REH cell (cell line): ENCODE measurements around the genes TMEM14B and GCM2.

DNA sequence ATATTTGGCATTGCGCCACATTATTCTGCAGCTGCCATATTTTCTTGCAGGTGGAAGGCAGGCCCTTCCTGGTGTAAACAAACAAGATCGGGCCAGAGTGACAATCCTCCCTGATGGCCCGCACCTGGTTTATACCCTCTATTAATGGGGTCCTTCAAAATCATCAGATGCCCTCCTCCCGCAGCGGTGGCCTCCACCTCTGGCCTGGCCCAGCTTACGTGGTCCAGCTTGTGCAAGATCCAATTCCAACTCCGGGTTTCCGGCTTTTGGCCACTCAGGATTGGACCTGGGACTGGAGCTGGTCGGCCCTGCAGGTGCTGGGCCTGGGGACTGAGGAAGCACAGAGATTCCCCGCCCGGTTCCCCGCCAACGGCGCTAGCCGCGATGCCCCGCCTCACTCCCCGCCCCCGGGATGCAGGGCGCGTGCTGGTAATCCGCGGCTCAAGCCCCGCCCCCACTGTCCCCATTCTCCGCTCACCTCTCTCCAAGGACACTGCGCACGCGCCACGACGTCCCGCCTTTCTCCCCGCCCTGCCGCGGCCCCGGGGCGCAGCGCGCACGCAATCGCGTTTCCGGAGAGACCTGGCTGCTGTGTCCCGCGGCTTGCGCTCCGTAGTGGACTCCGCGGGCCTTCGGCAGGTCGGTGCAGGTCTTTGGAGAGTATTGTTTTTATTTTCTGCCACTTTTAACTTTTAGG lies at the start of gene TMEM14B:
TSS of gene TMEM14B (plus strand) at position 563 of the 697 bp plus-strand sequence.
- PRO-cap: bidirectional peak, plus-strand start at position 563 of the sequence, minus-strand start at position 342 of the sequence

GRCh38 chr6:10881866-10882194 lies at the start of gene GCM2:
Gene GCM2 (minus strand): TSS chr6:10882041.
- PRO-cap: no peak

DNA sequence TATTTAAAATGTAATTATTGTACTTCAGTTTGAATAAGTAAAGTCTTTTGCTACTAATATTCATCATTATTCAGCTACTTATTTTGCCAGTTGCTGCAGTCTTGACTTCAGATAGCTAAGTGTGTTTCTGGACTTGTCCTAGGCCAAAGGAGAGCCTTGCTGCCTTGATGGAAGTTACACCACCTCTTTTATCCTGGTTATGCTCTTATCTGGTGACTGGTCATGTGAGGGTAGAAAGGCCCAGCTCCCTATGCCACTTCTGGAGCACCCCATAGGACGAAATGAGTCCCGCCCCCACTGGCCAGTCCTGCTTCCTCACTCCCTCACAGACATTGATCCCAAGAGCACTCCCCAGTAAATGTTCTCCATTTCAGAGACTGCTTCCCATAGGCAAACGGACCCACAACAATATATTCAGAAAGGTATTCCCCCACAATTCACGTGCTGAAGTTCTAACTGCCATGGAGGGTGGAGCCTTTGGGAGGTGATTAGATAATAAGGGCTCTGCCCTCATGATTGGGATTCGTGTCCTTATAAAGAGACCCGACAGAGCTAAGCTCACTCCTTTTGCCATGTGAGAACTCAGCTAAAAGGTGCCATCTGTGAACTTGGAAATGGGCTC lies 21.4 kb upstream of the ELOVL2 start:
- PRO-cap: no peak

DNA sequence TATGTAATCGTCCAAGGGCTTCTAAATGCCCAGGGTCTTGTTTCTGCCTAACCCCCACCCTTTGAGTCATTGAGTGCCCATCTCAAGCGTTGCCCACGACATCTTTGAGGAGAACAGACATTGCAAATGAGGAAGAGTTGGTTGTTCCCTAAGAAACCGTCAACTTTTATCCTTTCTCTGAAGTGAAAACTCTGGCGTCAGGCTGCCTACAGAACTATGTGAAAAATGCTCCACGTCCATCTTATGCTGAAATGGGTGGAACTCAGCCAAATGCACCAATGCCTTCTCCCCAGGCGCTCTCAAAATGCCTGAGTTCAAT lies 37.6 kb downstream of the NEDD9 start:
- PRO-cap: no peak

GRCh38 chr6:11202474-11203770 lies 29.5 kb downstream of the NEDD9 start:
- PRO-cap: no peak

DNA sequence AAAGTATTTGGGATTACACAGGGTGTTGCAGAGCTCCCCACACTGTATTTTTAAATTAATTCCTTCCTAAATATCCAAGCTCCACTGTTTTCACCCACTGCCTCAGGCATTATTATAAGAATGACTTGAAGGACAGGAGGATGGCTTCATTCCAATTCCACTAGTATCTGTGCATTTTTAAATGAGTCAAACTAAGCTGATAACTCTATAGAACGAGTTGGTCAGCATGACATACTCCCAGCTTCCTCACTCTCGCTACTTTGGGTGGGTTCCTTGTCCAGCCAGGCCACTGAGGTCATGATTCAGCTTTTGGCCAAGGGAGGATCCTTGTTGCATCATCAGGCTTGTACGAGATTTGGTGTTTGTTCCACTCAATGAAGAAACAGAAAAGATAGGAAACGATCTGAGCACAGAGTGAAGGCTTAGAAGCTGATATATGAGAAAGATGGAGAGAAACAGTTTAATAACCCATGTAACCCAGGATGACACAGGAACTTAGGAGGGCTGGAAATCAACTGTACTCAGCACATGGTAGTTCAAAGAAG lies 19.8 kb downstream of the NEDD9 start:
- PRO-cap: no peak

GRCh38 chr6:11217286-11217980 lies 15.0 kb downstream of the NEDD9 start:
- PRO-cap: no peak

- PRO-cap: no peak
Measured at GRCh38 chr6:11258154-11259062, 25.9 kb upstream of the NEDD9 start.

DNA sequence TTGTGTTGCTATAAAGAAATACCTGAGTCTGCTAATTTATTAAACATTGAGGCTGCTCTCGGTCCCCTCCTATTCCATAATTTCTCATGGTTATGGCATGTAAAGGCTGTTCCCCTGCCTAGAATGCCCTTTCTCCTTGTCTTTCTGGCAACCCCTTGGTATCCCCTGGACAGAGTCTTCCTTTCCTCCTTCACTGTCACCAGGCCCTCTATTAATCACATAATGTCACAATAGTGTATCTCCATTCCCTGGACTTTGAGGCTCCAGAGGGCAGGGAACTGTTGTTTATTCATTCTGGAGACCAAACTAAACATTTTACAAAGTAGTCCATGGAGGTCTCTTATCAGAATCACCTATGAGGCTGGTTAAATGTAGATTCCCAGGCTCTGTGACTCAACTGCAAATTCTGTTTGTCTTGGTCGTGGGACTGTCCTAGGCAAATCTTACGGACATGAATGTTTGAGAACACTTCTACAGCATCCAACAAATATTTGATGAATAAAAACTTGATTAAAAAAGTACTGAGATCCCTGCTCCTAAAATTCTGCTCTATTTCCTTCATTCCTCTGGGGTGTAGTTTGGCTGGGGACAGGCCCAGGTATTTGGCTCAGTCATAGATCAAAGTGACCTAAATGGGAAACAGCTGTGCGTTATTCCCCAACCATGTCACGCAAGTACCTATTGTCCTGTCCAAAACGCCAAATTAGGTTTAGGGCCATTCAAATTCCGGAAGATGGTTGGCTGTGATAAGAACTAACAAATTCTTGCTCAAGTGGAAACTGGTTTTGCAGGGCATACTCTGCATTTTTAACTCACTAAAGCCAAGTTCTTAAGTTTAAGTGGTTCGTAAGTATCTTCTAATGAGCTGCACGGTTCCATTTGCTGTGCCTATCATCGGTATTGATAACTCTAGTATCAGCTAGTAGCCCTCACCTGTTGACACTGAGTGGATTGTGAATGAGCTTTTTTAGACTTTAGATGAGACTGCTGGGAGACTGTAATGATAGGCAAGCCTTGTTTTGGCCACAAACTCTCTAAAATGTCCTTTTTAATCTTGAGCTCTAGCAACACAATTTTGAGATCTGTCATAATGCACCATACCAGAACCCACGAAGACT lies 147.7 kb upstream of the TMEM170B start:
- PRO-cap: no peak

- PRO-cap: no peak
Measured at GRCh38 chr6:11401985-11402195, 135.7 kb upstream of the TMEM170B start.

DNA sequence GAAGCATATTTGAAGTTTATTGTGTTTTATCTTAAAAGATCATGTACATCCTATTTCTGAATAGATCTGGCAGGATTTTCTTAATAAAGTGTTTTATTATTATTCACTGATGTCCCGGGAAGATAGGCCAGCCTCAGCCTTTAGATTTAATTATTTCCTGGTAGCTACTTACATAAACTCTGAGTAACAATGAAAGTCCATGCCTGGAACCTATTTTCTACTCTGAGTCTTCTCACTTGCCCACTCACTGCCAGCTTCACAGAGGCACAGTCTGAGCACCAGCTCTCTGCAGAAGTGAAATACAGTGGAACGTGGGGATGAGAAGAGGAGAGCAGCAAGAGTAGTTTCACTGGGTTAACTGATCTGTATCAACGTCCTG lies 126.7 kb upstream of the TMEM170B start:
- PRO-cap: no peak

DNA sequence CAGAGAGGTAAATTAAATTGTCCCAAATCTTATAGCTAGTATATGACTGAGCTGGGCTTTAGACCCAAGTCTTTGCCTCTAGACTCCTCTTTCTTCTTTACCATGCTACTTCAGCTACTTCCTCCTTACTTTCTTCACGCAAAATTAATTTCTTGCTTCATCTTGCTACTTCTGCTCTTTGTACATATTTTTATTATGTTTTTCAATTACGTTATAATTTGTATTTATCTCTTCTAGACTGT lies 5.3 kb downstream of the TMEM170B start:
- PRO-cap: no peak

DNA sequence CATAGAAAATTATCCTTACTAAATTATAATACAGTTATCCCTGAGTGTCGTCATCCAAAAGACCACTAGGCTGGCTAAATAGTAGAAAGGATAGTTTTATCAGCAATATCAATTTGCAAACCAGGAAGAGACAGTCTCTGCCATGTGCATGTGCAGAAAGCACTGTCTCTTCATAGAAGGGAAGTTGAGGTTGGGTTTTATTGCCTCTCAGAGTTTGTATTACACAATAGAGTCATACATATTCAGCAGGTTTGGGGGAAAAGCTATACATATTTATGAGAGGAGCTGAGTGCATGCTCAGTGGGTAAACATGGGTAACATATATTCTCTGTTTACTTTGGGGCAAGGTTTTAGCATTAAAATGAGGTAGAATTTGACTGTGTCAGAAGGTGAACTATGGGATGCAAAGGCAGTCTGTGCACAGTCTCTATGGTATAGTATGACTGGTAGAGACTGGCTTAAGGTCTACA lies 14.9 kb downstream of the TMEM170B start:
- PRO-cap: no peak

- PRO-cap: no peak
Measured at GRCh38 chr6:11609056-11609585, 71.6 kb downstream of the TMEM170B start.

DNA sequence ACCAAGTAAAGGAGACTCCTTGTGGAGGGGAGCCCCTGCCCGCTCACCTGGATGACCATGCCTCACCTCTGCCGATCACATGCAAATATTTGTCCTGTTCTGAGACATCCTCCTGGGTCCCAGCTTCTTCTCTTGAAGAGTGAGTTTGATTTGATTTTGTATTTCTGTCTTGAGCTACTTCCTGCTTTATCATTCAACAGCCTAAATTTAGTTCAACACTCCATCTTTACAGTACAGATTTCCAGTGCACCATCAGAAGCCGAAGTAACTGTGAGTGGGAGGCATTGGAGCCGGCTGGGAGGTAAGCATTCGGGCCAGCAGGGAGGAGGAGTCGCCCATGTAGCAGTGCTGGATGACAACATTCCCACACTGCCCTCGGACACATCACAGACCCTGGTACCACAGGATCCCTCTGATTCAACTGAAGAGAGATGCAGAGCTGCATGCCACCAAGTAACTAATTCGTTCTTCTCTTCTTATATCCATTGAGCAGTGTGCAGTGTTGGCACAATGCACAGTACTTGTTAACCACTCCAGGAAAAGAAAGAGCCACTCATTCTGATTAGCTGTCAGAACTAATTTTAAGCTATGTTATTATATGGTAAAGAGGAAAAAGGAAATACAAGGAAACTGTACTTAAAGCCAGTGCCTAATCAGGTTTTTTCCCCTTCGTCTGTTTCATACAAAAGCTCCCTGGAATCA lies 32.2 kb upstream of the ADTRP start:
- PRO-cap: no peak

GRCh38 chr6:11938250-11939046 lies 73.7 kb upstream of the HIVEP1 start:
- PRO-cap: no peak

- PRO-cap: no peak
Measured at GRCh38 chr6:12017228-12017992, 5.3 kb downstream of the HIVEP1 start.

- PRO-cap: no peak
Measured at GRCh38 chr6:12065023-12066073, 53.2 kb downstream of the HIVEP1 start.

DNA sequence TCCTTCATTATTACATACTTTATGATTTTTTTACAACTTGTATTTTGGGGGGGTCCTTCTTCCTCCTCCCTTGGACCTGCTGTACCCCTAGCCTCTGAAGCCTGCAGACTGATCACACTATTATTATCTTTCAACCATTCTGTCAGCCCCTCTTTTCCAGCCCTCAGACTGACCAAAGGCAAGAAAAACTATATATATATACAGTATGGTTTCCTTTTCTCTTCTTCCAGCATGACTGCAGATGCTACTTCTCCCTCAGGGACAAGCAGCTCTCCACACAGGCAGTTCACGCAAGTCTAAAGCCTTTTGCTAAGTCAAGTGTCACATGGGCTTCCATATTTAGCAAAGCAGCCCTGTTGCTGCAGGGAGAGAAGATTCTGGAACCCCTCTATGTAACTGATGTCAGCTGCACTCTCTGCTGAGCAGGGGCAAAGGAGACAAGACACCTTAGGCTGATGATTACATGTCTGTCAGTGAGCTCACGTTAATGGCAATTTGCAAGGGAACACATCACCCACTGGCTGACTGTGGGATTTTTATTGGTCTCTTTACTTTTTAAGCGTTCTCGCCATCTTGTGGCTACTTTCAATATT lies 177.0 kb downstream of the PHACTR1 start:
- PRO-cap: no peak

- PRO-cap: bidirectional peak, plus-strand start at chr6:12957093, minus-strand start at chr6:12957059; bidirectional peak, plus-strand start at chr6:12957437, minus-strand start at chr6:12957388; bidirectional peak, plus-strand start at chr6:12957613, minus-strand start at chr6:12957592; bidirectional peak, plus-strand start at chr6:12957977, minus-strand start at chr6:12957901
Measured at GRCh38 chr6:12956875-12958141, 240.7 kb downstream of the PHACTR1 start.